Aorta (tissue), 1 donor: Measurements from ENCODE around the genes PAM16, DNAJA3 and MGRN1.

DNA sequence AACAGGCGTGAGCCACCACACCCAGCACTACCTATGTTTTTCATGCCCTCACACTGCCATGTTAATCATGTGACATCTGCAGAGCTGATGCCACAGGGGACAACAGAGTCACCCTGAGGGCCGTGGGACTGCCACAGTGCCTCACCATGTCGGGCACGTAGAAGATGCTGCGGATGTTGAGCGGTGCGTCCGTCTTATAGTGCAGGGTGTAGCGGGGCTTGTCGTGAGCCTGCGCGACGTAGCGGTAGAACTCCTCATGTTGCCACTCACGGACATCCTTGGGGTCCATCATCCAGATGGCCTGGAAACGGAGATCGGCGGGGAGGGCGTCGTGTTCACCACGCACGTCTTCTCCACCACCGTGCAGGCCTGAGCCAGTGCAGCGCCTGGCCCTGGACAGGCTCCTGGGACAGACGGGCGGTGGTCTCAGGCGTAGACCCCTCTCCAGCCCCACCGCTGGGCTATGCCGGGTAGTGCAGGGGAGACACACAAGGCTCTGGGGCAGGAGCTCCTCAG lies 19.8 kb downstream of the DNASE1 start:
- PRO-cap: no peak

GRCh38 chr16:3677437-3678576 lies 23.3 kb downstream of the DNASE1 start:
- PRO-cap: no peak

DNA sequence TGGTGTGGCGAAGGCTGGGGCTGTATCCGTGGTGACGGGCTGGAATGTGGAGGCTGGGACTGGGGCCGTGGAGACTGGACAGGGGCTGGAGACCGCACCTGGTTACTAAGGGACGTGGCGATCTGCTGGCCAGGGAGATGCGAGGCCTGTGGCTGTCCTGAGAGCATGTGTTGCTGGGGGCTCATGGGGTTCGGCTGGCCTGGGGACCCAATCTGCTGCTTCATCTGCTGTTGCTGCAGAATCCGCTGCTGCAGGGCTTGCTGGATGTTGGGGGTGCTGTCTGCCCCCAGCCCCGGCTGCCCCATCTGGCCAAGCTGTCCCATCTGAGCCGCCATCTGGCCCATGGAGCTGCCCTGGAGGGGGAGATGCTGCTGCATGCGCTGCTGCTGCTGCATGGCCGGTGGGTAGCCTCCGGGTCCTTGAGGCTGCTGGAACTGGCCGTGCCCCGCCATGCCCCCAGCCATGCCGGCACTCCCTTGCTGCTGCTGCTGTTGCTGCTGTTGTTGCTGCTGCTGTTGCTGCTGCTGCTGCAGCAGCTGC lies 10.7 kb upstream of the TRAP1 start:
- PRO-cap: no peak

DNA sequence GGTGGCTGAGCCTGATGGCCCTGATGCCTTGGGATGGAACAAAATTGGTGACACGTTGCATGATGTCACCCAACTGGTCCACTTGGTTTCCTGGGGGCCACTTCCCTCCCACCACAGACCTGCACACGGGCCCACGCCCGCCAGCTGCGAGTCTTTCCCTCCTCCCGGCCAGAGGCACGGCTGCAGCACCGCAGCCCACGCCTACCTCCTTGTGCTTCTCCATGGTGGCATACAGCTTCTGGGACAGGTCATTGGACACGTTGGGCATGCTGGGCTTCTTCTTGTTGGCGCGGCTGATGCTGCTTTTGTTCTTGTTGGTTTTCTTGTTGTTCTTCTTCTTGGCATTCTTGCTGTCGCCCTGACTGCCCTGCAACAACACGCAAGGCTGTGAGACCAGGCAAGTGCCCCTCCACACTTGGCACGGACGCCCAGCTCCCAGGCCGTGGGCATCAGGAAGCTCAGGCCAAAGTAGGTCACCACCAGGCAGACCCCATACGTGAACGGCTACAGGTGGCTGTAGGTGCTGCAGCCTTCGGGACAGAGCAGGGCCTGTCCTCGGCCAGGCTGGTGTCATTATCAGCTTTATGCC lies 14.3 kb upstream of the TRAP1 start:
- PRO-cap: no peak

DNA sequence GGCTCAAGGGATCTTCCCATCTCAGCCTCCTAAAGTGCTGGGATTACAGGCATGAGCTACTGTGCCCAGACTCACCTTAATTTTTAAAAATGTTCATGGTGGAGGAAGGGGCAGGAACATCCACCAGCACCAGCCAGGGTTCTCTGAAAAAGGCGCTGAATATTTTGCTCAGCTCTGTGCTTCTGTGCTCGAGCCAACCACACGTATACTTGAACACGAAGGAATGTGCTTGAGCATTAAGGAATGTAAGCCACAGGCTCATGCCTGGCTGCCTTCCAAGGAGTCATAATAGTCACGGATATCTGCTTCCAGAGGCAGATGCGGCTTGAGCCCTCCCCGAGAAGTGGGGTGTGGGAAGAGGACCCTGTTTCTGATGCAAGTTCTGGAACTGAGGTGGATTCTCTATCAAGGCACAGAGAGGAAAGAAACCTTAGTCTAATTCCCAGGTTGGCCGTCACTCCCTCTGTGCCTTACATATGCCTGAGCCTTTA lies 65.6 kb upstream of the CREBBP start:
- PRO-cap: no peak

- PRO-cap: no peak
These were observed 830 bp downstream of the ADCY9 start for GRCh38 chr16:4115172-4116051.

GRCh38 chr16:4215123-4215659 lies 26.7 kb downstream of the SRL start:
- PRO-cap: no peak

DNA sequence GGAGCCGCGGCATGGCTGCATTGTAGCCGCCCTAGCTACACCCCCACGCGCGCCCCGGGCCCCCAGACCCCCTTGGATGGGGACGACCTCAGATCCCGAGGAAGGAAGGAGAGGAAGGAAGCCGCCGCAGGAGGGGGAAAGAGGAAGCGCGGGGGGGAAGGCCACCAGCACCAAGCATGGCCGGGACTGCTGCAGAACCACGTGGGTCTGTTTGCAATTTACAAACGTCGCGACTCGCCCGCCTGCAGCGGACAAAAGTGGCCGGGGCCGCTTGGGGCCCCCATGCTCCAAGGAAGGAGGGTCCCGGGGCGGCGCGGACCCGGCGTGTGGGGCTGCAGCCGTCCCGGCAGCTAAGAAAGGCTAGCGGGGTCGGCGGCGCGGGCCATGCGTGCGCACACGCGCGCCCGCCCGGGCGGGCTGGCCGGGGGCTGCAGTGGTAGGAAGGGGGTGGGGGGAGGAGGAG lies 604 bp downstream of the TFAP4 start:
- PRO-cap: no peak

DNA sequence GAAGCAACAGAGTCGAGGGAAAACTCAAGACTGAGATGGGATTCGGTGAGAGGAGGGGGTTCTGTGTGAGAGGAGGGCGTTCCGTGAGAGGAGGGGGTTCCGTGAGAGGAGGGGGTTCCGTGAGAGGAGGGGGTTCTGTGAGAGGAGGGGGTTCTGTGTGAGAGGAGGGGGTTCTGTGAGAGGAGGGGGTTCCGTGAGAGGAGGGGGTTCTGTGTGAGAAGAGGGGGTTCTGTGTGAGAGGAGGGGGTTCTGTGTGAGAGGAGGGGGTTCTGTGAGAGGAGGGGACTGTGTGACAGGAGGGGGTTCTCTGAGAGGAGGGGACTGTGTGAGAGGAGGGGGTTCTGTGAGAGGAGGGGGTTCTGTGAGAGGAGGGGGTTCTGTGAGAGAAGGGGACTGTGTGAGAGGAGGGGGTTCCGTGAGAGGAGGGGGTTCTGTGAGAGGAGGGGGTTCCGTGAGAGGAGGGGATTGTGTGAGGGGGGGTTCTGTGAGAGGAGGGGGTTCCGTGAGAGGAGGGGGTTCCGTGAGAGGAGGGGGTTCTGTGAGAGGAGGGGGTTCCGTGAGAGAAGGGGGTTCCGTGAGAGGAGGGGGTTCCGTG lies 6.9 kb downstream of the PAM16 start:
- PRO-cap: no peak

DNA sequence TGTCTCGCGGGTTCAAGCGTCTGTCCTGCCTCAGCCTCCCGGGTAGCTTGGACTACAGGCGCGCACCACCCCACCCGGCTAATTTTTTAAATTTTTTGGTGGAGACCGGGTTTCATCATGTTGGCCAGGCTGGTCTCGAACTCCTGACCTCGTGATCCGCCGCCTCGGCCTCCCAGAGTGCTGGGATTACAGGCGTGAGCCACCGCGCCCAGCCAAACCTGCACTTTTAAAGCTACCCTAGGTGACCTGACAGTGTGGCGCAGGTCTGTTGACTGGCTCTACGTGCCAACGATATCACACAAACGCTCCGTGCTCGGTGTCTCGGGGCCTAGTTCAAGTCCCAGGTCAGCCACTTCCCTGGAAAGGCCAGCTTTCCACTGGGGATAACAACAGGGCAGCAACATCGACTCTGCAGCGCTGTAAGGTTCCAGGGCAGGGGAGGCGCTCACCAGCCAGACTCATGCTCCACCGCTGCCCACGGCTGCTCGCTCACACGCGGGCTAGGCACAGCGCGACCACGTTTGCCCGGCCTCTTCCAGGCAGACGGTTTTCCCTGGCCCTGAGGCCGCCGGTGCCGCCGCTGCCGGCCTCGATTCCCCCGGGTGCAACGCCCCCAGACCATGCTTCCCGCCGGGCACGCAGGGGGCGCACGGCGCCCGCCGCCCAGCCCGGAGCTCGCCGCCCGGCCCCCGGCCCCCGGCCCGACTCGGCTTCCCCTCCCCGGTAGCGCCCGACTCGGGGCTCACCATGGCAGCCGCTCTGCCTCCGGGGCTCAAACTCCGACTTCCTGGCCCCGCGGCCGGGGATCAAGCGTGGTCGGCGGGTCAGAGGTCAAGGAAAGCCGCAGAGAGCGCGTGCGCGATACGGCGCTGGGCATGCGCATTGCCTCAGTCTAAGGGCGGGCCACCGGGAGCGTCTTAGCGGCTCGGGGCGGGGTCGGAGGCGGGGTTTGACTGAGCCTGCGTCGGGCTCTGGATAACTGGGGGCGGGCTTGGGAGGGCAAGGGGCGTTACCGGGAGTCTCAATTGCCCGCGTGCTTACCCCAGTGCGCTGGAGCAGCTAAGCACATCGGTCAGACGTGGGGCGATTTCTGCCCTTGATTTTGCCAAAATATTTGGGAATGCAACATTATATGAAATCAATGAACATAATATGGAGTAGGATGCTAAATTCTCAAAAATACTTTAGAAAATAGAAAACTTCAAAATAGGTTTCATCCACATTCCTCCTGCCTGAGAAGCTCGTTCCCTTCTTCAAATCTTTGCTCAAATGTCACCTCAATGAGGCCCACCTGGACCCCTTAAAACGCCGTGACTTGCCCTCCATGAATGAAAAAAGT lies at the start of gene PAM16:
Gene PAM16, minus strand, starts transcription at position 836 of the 1,339 bp plus-strand sequence.
- PRO-cap: no peak

DNA sequence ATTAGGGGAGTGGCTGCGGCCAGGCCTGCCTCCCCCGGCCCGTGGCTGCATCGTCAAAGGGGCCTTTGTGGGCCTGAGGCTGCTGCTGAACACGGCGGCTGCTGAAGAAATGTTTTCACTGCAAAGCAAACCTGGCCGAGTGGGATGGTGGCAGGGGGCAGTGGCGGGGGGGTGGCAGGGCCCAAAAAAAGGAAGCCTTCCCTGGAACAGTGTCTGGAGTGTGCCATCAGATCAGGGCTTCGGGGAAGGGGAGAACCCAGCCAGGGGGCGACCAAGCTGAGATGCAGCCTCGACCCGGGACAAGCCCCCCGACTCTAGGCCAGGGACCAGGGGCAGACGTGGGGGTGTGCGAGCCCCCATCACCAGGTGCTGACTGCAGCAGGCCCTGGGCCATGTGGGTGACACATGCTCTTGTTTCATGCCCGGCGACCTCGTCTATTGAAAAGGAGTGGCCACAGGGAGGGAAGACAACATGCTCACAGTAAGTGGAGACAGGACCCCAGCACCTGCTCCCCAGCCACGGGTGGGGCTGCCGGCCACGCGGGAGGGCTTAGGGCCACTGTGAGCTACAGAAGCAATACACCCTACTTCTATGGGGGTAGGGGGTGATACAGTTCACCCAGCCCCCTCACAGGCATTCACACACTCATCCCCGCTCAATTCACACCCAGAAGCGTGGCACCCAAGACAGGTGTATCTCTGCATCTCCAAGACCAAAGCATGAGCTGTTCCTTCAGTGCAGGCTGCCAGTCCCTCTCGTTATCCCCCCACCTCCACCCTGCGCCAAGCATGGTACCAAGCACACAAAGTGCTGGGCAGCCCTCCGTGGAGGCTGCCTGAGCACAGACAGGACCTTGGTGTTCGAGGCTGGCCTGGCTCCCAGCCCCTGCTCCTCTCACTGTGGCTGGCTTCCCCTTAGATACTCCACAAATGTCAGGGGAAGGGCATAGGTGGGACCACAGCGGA lies 13.4 kb downstream of the VASN start:
- PRO-cap: no peak

DNA sequence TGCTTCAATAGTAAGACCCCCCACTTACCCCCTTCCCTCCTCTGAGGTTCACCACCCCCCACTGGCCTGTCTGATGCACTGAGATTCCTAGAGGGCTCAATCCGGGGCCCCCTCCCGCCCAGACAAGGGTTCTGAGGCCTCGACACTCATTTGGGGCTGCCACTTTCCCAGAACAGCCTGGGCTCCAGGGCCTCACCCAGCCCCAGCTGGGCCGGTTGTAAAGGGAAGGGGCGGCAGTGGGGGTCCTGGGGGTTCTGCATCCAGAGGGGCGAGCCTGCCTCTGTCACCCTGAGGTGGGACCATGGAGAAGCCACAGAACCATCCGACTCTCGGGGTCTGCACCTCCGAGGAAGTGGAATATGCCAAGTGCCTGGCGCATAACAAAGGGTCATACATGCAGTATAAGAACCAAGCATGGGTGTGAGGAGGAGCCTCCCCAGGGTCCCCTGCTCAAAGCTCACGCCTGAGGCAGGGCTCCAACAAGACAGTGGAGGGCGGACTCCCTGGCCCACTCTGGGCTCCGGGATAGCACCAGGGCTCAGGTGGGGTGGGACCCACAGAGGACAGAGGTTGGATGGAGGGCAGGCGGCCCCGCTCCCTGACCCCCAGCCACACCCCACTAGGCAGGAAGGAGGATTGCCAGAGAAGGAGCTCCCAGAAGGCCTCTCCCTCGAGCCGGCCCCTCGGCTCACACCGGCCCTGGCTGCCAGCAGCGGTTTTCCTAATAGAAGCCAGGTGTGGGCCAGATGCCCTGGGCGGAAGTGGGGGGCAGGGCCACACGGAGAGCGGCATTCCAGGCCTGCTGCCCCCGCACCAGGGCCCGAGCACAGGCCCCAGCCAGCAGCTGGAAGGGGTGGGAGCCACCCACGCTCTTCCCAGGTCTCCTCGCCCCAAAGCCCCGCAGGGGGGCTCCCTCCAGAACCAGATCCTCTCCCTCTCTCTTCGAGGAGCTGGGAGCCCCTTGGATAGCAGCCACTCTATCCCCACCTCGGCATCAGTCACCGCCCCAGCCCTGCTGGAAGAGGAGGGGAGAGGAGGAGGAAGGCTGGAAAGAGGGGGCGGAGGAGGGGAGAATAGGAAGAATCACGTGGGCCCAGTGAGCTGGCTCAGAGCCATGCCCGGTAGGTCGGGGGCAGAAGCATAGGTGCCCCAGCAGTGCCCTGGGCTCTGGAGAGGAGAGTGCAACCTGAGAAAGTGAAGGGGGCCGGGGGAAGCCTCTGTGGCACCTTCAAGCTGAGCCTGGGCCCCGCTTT lies 20.8 kb downstream of the VASN start:
- PRO-cap: no peak

GRCh38 chr16:4395028-4395401 lies 21.4 kb downstream of the CORO7 start:
- PRO-cap: no peak

- PRO-cap: bidirectional peak, plus-strand start at chr16:4425868, minus-strand start at chr16:4425739
These were observed at the start of gene DNAJA3 for GRCh38 chr16:4425699-4426621. Gene DNAJA3, plus strand, starts transcription at chr16:4425868.

GRCh38 chr16:4484960-4485511 lies 8.8 kb downstream of the HMOX2 start:
- PRO-cap: no peak

DNA sequence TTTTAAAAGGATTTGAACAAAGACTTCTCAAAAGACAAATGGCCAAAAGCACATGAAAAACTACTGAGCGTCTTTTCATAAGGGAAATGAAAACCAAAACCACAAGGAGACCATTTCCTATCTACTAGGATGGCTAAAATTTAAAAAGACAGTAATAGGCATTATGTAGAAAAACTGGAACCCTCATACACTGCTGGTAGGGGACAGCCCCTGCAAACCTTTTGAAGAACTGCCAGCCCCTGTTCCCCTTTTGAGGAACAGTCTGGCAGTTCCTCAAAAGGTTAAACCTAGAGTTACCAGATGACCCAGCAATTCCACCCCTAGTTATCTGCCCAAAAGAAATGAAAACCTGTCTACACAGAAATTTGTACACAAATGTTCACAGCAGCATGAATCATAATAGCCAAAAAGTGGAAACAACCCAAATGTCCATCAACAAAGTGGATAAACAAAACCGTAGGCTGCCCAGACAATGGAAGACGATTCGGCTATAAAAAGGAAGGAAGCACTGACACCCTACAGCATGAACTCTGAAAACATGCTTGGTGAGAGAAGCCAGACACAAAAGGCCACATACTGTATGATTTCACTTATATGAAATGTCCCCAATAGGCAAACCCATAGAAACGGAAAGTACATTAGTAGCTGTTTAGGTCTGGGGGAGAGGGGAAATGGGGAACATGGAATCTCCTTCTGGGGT lies 22.8 kb downstream of the CDIP1 start:
- PRO-cap: no peak

- PRO-cap: no peak
These were observed 16.4 kb downstream of the CDIP1 start for GRCh38 chr16:4521807-4522879.

GRCh38 chr16:4597078-4597546 lies 17.6 kb downstream of the UBALD1 start:
- PRO-cap: no peak

DNA sequence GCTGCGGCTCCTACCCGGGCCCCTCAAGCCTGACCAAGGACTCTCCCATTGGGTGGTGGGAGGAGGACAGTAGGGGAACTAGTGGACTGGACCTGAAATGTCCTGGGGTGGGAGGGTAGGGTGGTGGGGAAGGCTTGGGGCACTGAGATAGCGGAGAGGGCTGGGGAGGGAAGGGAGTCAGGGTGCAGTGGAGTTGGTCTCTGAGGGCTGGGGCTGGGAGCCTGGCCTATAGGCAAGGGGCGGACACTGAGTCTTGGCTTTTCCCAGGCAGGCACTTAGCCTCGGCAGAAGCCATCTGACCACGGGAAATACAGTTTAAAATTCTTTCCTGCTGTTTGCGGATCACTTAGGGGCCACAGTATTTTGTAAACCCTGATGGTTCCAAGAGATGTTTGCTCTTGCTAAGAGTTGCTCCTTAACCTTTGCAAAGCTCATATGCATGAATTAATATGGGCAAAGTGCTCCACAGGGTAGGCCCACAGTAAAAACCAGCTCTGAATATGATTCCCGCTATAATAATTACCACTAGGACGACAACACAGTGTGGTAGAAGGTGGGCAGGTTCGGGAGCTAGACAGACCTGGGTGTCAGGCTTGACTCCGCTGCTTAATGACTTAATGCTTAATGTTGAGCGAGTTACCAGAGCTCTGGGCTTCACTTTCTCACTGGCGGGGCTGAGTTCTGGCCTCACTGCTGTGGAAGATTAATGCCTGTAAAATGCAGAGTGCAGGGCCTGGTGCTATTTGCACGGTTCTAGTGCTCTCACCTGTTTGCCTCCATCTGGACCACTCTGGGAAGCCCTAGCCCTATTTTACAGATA lies 3.6 kb upstream of the UBALD1 start:
- PRO-cap: no peak

DNA sequence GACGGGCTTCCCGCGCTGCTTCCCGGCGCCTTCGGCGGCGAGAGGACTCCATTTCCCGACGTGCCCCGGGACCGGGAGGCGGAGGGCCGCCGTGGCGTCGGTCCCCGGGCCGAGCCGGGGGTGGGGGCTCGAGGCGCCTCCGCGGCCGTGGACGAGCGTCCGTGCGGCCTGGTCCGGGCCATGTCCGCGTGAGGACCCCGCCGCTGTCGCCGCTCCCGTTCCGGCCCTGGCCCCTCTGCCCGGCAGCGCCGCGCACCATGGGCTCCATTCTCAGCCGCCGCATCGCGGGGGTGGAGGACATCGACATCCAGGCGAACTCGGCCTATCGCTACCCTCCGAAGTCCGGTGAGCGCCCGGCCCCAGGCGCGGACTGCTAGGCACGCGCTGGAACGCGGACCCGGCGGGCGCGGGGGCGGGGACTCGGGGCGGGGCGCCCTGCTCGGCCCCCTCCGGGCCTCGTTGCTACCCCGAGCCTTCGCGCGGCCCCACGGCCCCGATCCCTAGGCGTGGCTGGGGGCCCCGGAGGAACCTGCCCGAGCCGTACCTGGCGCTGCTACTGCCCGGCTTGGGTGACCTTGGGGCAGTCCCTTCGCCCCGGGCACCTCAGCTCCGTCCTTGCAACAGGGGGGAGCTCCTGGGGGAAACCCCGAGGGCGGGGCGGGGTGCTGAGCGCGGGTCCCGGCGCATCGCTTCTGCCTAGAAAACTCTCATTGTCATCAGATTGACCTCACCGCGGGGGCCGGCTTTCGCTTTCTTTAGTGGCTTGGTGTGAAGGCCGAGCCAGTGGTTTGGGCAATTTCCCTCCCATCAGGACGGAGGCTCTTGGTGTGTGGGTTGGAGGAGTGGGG lies at the start of gene MGRN1:
Gene MGRN1, plus strand, starts transcription at position 123 of the 848 bp plus-strand sequence.
- PRO-cap: unidirectional peak, plus-strand start at position 123 of the sequence; unidirectional peak, plus-strand start at position 164 of the sequence